ENCODE data around the gene CCND1.

GRCh38 chr11:68270506-68271013, 1.2 kb downstream of the C11orf24 start:
- RRBS: no CpG with 5 or more reads among the region's 3 CpGs

DNA sequence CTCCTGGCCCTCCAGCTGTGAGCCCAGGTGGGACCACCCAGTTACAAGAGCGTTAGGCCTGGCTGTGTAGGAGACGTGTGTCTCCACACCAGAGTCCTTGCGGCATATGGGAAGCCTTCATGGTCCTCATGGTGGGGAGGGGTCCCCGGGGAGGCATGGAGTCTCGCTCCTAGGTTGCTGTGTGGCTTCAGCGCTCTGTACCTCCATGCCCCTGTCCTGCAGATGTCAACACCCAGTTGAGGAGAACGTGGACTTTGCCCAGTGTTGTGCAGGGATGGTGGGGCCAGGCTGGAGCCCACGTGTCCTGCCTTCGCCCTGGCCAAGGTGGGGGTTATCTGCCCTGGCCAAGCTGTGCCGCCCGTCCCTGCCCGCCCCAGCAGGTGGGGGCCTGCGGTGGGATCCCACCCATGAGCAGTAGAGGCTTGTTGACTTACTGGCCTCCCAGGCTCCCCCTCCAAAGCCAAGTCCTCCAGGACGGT, 14.4 kb downstream of the LRP5 start:
- RRBS: no CpG with 5 or more reads among the region's 14 CpGs

- RRBS: no CpG with 5 or more reads among the region's 24 CpGs
Observed at GRCh38 chr11:68328087-68328740, 15.8 kb downstream of the LRP5 start.

DNA sequence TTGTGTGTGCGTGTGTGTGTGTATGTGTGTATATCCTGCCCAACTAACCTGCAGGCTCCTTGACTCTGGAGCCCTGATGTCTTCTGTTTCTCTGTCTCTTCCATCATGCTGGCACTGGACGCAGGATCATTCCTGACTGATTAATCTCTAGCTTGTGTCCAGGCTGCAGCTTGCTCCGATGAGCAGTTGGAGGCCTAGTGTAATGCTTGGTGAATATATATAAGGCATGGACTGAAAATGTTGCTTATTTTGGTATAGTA, 25.6 kb downstream of the LRP5 start:
- RRBS: no CpG with 5 or more reads among the region's 3 CpGs

GRCh38 chr11:68353940-68354981, 41.9 kb downstream of the LRP5 start:
- RRBS: no CpG with 5 or more reads among the region's 33 CpGs

DNA sequence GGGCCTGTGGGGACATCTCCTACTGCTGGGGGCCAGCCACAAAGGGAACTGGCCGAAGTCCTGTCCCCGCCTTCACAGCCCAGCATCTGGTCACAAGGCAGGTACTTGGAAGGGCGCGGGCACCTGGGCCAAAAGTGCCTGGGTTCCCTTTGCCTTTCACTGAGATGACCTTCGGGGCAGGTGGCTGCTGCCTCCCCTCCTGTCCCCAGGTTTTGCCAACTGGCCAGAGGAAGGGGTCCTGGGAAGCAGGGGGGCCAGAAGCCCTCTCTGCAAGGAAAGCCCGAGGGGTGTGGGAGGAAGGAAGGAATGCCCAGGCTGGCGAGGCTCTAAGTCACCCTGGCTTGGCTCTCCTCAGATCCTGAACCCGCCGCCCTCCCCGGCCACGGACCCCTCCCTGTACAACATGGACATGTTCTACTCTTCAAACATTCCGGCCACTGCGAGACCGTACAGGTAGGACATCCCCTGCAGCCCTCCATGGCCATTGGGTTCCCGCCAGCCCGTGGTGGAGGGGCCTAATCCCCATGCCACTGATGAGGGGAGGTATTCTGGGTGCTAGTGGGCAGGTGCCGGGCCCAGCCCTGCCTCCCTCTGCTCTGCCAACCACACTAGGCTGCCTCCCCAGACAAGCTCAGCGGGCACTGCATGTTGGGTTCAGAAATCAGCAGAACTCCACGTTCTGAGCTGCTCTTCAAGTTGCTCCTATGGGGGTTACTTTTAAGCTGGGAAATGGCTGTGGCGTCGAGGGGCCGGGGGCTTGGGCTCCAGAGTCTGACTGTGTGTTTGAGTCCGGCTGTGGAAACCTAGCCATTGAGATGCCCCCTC, 14.3 kb upstream of the PPP6R3 start:
- RRBS: no CpG with 5 or more reads among the region's 23 CpGs

- RRBS: no CpG with 5 or more reads among the region's 3 CpGs
Observed at GRCh38 chr11:68480625-68481163, 20.1 kb downstream of the PPP6R3 start.

DNA sequence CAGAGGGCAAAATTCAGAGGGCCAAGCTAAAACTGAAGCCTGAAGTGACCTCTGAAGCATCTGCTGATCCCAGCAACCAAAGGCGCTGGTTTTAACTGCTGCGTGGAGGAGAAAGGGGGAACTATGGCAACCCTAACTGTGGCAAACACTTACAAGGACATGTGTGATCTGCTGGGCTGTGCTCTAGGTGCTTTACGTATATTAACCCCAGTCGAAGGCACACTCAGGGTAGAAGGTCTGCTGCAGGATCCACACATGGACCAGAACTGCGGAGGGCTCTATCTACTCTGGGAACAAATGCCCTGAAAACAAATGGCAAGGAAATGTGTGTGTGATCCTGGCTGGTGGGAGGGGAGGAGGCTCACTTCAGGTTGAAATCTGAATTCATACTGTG, 25.4 kb downstream of the TESMIN start:
- RRBS: no CpG with 5 or more reads among the region's 5 CpGs

DNA sequence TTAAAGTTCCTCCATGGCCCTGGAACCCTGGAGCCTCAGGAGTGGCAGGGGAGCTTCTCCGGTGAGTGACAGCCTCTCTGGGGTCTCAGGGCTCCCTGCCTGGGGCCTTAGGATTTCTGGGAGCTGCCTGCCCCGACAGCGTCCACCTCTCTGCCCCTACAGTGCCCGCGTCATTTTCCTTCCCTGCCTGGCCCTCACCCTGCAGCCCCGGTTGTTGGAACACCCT, 304 bp downstream of the MRGPRF start:
- RRBS: no CpG with 5 or more reads among the region's 6 CpGs

GRCh38 chr11:69035321-69035945, 13.3 kb upstream of the TPCN2 start:
- RRBS: 40% methylated on average over 4 of the region's 14 CpGs

GRCh38 chr11:69106128-69107026, 49.4 kb upstream of the SMIM38 start:
- RRBS: 91% methylated on average over 7 of the region's 22 CpGs

GRCh38 chr11:69108428-69108627, 47.4 kb upstream of the SMIM38 start:
- RRBS: no CpG with 5 or more reads among the region's 2 CpGs

DNA sequence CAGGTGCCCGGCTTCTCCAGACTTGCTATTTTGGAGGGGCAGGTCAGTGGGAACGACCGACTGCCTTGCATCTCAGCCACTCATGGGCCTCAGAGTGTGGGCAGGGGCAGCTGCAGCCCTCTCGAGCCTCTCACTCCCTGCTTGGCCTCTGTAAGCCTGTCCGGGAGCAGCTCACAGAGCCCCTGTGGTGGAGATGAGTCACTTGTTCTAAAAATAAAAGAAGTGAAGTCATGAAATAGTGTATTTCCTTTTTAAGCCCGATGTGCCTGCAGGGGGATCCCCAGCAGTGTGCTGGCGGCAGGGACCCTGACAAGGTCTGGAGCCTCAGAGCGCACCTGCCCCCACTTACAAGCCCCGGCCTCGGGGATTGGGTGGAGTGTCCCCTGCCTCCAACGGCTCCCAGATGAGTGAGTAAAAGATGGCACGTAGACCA, 10.8 kb downstream of the SMIM38 start:
- RRBS: no CpG with 5 or more reads among the region's 12 CpGs

DNA sequence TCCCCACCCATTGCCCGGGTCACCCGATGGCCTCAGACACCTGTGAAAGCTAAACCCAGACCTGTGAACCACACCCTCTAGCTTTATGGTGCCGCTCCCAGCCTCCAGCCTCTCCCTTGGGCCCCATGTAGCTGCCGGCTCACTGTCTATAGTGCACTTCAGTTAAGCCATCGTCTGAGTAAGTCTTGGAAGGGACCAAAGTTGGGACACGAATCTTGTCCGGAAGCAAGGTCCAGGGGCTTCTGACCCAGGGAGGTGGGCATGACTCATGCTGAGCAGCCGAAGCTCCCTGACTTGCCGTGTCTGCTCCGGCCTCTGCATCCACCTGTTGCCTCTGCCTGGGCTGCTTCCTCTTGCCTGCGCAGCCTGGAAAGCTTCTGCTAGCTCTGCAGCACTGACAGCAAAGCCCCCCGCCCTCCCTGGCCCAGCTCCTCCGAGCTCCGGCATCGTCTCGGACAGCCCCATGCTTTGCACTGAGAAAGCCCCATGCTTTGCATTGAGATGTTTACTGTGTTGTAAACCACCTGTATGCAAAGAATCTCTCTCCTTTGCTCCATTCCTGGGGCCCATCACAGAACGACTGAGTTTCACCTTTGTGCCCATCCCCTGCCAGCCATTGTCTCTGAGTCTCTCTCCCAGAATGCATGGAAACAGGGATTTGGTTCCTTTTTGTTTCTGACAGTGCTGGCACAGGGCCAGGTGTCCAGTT, 5.5 kb upstream of the MYEOV start:
- RRBS: 76% methylated on average over 6 of the region's 17 CpGs

DNA sequence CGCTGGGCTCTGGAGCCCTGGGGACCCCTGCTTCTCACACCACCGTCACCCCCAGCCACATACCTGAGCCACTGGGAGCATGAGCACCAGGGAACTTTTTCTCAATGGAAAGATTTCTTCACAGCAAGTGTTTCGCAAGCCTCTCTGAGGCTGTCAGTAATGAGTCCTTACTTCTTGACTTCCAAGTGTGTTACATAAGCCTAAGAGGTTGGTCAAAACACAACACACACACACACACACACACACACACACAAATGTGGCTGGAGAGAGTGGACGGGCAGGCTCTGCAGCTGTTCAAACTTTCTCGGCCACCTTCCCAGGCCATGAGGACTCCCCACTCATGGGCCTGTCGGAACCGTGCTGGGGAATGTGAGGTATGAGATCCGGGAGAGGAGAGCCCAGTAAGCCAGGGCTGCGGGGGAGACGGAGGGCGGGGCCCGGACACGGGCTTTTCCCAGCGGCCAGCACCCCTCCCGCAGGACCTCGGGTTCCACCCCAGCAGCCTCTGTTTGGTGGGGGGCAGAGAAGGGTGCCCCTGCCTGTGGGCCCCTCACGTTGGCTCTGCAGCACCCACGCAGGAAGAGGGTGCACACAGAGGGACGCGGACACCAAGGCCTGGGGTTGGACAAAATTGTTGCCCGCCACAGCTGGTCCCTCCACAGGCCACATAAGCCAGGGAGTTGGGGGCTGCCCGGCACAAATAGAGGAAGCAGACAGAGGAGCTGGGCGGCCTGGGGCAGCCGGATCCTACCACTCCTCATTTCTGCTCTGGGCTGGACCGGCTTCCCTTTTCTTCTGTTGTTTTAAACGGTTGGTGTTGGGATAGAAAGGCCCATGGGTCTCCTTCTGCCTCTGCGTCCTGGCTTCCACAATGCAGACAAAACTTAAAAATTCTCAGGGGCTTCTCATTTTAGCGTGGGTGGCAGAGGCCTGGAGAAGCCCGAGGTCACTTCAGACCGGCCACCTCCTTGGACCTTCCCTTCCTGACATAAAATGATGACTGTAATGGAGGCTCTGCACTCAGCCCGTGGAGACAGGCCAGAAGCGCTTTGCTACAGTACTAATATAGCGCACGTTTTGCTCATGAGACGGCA, 151.0 kb downstream of the MYEOV start:
- RRBS: 90% methylated on average over 8 of the region's 35 CpGs

- RRBS: no CpG with 5 or more reads among the region's 10 CpGs
Observed at GRCh38 chr11:69450495-69450855, 156.5 kb downstream of the MYEOV start.

- RRBS: 67% methylated on average over 4 of the region's 19 CpGs
Observed at GRCh38 chr11:69465313-69466153, 171.6 kb downstream of the MYEOV start.

DNA sequence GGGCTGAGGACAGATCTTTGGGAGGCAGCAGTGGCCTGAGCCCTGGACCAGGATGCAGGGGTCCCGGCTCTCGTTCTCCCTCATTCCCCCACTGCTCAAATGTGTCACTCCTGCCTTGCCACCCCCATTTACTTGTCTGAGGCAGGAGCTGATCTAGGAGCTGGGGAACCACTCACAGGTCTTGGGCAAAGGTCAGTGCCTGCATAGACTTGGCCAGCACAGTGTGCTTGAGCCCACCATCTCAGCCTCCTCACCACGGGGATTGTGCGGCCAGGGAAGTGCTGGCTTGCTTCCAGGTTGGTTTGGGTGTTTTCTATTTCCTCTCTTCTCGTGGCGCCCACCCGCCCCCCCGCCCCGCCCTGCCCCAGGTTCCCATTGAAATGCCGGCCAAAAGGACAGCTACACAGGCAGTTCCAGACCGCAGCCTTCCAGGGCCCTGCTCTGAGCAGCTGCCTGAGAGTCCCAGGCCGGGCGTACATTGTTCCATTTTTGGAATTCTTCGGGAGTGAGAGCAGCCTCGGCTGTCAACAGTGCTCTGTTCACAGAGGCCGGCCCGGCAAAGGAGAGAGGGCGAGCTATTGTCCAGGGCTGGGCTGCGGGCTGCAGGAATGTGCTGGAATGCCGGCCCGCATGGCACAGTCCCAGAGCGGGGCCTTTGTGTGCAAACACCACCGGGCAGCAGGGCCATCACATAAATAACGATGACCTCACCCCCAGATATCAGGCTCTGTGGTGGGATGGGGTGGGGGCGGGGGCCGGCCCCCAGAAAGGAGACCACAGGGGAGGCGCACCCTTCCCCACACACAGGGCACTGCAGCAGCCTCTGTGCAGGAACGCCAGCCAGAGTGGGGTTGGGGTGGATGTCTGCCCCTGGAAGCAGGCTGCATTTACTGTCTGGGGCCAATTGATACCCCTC, 143.9 kb upstream of the CCND1 start:
- RRBS: 15% methylated on average over 14 of the region's 28 CpGs

GRCh38 chr11:69634616-69635183, 6.3 kb upstream of the CCND1 start:
- RRBS: no CpG with 5 or more reads among the region's 8 CpGs

GRCh38 chr11:69640471-69641726, at the start of gene CCND1:
CCND1 (plus strand) TSS chr11:69641156.
- RRBS: 14% methylated on average over 24 of the region's 89 CpGs